A673 (cell line): ENCODE measurements around the genes LRRC39 and AKNAD1.

GRCh38 chr1:100178136-100178456 lies at the start of gene LRRC39:
Gene LRRC39, minus strand, starts transcription at chr1:100178256.
- PRO-cap: no peak

DNA sequence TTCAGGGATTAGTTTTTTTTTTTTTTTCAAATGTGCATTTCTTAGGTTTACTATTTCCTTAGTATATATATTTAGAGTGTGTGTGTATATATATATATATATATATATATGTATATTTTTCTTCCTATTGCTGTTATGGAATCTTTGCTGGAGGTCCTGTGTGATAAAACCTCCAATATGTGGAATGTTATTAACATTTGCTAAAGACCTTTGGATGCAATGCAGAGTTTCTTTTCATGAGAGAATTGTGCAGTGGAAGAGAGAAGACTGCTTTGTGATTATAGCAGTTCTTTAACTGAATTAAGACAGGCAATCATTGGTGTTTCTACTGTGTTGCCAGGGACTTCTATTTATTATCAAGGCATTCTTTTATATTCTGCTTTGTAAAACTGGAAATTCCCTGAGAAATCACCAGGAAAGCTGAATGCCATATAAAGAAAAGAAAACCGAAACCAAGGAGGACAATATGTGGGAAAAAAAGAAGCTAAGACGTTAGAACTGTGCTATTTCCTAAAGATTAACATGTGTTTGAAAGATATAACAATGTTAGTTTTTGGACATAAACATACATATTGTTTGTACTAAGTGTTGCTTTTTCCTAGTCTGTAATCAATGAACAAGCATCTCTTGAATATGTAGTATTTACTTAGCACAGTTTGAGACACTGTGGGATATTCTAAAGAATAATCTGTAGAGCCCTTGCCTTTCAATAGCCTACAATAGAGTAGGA lies 47.3 kb downstream of the EXTL2 start:
- PRO-cap: no peak

DNA sequence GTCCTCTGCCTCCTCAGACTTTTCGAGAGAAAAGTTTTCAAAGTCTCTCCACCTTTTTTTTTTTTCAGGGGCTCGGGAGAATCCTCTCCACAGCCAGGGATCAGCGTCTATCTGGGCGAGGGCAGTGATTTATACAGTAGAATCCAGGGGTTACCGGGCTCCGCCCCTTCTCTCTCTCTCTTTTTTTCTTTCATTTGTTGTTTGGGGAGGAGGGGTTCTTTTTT lies 395 bp upstream of the S1PR1 start:
- PRO-cap: no peak

DNA sequence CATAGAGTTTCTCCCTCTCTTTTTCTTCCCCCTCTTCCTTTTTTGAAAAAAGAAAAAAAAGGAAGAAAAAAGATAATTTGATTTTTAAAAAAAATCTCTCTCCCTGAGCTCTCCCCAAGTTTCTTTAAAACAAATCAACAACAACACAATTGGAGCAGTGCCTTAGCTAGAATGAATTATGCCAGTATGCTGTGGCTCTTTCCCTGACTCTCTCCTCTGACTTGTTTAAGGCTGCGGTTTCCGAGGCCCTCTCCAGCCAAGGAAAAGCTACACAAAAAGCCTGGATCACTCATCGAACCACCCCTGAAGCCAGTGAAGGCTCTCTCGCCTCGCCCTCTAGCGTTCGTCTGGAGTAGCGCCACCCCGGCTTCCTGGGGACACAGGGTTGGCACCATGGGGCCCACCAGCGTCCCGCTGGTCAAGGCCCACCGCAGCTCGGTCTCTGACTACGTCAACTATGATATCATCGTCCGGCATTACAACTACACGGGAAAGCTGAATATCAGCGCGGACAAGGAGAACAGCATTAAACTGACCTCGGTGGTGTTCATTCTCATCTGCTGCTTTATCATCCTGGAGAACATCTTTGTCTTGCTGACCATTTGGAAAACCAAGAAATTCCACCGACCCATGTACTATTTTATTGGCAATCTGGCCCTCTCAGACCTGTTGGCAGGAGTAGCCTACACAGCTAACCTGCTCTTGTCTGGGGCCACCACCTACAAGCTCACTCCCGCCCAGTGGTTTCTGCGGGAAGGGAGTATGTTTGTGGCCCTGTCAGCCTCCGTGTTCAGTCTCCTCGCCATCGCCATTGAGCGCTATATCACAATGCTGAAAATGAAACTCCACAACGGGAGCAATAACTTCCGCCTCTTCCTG lies 2.0 kb downstream of the S1PR1 start:
- PRO-cap: no peak

GRCh38 chr1:101247919-101248191 lies 11.0 kb downstream of the S1PR1 start:
- PRO-cap: no peak

GRCh38 chr1:103535985-103536424 lies 10.5 kb downstream of the RNPC3 start:
- PRO-cap: no peak

GRCh38 chr1:106447701-106448350 lies 608.6 kb upstream of the PRMT6 start:
- PRO-cap: no peak

- PRO-cap: no peak
These were observed 395.4 kb downstream of the NTNG1 start for GRCh38 chr1:107536258-107536540.

- PRO-cap: no peak
These were observed 379.7 kb downstream of the VAV3 start for GRCh38 chr1:107585113-107585938.

DNA sequence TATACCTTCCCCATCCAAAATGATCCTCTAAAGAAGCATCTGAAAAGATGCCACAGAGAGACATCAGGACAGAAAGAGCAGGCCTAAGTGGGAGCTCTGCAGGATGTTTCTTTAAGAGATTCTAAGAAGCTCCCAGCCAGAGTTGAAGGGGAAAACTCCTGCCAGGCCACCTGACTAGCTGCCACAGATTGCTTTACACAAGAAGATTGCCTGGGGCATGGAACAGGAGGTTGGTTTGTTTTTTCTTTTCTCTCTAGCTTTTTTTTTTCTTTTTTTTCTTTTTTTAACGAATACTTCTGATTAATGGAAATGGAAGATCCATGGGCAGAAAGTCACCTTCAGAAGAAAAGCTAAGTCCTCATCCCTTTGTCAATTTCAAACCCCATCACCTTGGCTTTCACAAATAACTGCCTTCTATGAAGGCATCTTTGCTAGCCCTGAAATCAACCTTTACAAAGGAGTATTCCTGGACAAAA lies 275.7 kb downstream of the VAV3 start:
- PRO-cap: no peak

DNA sequence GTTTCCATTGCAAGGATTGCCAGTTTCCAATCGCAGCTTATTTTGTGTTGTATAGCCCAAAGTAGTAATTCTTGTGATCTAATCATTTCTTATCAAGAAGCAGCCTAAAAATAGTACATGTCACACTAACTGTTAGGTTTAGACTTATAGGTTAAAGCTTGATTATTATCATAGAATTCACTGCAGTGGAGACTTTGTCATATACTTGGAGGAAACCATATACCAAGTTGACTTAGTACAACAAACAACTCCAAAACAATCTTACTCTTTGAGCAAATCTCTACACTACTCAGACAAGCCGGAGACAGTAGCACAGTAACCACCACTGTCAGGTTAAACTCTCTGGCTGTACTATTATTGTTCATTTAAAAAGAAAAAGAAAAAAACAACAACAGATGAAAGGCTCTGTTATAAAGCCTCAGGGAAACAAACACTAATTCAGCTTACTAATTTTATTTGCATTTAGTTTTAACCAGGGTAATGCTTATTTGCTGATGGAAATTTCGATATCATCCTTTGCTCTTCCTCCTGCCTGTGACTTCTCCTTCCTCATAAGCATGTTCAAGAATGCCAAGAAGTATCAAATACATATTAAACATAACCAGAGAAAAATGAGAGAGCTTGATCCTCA lies 226.3 kb downstream of the VAV3 start:
- PRO-cap: no peak

DNA sequence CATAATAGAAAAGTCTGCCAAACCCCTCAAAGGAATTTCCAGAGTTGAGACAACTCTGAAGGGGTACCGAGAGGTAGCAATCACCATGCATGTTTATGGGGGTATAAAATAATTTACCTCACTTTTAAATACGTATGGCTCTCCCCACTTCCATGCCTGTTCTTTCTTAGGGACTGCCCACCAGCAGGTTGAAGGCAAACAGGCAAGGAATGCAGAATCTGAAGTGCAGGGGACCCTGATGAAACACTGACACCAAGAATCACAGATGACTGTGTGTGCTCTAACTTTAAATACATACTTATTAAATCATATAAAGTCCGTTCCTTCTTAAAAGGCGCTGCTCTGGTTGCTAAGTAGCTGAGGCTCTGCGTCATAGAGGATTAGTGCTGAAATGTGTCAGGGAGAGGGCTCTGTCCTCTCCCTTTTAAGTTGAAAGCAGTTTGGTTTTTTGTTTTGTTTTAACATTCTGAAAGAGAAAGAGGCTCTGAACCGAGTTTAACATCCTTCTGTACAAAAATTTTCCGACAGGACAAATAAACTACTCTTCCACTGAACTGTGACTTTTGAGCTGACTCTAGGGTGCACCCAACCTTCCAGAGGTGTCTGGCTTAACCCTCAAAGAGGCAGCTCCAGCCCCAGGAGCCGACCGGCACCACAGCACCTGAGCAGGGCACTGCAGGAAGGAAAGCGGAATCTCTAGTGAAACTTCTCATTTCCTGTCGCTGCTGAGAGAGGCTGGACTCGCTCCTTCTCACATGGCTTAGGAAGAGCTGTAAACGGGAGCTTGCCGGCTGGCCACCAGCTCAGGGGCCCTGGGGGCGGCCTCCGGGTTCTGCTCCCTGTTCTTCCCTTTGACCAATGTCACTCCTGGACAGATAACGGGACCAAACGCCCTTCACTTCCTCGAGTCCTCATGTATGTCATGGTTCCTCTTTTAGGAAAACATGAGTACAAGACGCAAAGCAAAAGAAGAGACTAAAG lies 1.4 kb downstream of the VAV3 start:
- PRO-cap: no peak

DNA sequence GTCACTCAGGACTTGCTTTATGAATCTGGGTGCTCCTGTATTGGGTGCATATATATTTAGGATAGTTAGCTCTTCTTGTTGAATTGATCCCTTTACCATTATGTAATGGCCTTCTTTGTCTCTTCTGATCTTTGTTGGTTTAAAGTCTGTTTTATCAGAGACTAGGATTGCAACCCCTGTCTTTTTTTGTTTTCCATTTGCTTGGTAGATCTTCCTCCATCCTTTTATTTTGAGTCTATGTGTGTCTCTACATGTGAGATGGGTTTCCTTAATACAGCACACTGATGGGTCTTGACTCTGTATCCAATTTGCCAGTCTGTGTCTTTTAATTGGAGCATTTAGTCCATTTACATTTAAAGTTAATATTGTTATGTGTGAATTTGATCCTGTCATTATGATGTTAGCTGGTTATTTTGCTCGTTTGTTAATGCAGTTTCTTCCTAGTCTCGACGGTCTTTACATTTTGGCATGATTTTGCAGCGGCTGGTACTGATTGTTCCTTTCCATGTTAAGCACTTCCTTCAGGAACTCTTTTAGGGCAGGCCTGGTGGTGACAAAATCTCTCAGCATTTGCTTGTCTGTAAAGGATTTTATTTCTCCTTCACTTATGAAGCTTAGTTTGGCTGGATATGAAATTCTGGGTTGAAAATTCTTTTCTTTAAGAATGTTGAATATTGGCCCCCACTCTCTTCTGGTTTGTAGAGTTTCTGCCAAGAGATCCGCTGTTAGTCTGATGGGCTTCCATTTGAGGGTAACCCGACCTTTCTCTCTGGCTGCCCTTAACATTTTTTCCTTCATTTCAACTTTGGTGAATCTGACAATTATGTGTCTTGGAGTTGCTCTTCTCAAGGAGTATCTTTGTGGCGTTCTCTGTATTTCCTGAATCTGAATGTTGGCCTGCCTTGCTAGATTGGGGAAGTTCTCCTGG lies 34.4 kb downstream of the SLC25A24 start:
- PRO-cap: no peak

GRCh38 chr1:108561682-108562110 lies 1.8 kb downstream of the EEIG2 start:
- PRO-cap: no peak

DNA sequence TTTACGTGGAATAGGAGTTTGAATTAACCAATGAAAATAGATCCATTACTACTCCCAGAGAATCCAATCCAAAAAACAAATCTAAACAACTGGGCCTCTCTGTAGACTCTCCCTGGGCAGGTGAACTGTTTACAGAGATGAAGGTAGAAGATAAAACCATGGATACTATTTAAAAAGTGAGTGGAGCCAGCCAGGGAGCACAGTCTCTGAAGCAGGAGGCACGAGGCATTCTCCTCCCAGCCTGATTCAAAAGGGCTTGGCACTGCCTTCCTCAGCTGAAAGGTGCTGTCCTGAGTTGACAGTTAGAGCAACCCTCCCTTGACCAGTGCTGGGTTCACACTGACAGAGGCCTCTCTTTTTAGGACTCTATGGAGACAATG lies 36.9 kb downstream of the HENMT1 start:
- PRO-cap: no peak

GRCh38 chr1:108856960-108857377 lies at the start of gene AKNAD1:
Gene AKNAD1, minus strand, starts transcription at chr1:108857094.
- PRO-cap: no peak

- PRO-cap: no peak
These were observed 21.0 kb downstream of the GPSM2 start for GRCh38 chr1:108897748-108898146.

- PRO-cap: no peak
These were observed 26.4 kb downstream of the CLCC1 start for GRCh38 chr1:108936809-108937395.

DNA sequence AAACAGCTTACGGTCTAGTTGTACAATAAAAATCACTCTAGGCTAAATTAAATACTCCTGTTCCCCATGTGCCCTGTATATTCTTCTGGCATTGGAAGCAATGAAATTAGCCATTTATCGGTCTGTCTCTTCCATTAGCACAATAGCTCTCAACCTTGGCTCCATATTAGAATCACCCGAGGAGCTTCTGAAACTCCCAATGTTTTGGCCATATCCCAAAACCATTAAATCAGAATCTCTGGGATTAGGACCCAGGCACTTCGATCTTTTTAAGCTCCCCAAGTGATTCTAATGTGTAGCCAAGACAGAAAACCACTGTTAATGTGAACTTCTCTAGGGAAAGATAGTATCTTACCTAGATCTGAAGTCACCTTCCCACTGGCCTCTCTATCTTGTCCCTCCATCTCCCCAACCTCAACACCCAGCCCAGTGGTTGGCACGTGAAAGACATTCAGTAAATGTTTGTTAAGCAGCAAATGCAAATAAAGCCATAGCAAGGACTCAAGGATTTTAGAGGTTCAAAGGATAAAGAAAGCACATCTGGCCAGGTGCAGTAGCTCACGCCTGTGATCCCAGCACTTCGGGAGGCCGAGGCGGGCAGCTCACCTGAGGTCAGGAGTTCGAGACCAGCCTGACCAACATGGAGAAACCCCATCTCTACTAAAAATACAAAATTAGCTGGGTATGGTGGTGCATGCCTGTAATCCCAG lies 9.9 kb downstream of the CLCC1 start:
- PRO-cap: no peak

- PRO-cap: no peak
These were observed 21.1 kb upstream of the SARS1 start for GRCh38 chr1:109192471-109193097.